Melanocyte of skin (primary cell): Measurements from ENCODE around the genes RMDN3 and SPINT1.

DNA sequence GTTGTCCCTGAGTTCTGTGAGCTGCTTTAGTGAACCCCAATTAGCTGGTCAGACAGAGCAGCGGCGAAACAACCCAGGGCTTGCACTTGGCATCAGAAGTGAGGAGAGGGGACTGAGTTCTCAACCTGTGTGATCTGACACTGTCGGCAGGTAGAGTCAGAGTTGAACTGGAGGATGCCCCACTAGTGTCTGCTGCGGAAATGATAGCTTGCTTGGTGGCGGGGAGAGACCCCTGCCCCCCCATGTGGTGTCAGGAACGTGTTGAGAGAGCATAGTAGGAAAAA is 13.1 kb upstream of the SRP14 start:
- CAGE, long polyA plus RNA, 2 experiments, result no peak in any of the 2 experiments

DNA sequence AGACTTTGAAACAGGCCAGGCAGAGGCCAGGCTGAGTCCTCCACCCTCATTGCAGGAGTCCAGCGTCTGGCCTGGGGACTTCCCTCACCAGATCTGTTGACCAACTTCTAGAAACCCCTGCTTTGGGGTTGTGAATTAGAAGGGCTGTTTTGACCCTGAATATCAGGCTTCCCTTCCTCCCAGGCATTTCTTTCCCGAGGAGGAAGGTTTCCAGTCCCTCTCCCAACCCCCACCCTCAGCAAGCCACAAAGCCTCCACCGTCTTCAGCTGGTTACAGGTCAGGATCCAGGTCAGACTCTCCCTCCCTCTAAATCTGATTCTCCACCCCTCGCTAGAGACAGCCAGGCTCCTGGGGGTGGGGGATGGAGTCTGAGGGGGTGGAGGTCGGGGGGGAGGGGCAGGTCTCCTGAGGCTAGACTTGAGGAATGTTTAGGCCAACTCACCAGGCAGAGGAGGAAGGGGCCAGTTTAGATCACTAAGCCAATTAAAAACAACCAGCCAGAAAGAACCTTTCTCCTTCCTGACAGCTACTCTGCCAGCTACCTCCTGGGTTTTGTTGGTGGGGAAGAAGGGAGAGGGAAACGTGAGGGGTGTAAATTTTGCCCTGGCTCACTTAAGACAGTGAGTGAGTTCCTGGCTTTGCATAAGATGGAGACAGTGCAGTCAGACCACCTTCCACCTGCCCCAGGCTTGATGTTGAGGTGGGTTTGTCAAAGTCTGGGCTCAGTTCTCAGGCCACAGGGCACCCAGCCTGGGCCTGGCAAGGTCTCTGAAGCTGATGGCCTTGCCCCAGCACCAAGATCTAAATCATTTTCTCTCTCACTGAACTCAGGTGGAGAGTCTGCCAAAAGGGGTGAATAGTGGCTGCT is 19.6 kb downstream of the BMF start:
- CAGE, long polyA plus RNA, 2 experiments, result no peak in any of the 2 experiments

DNA sequence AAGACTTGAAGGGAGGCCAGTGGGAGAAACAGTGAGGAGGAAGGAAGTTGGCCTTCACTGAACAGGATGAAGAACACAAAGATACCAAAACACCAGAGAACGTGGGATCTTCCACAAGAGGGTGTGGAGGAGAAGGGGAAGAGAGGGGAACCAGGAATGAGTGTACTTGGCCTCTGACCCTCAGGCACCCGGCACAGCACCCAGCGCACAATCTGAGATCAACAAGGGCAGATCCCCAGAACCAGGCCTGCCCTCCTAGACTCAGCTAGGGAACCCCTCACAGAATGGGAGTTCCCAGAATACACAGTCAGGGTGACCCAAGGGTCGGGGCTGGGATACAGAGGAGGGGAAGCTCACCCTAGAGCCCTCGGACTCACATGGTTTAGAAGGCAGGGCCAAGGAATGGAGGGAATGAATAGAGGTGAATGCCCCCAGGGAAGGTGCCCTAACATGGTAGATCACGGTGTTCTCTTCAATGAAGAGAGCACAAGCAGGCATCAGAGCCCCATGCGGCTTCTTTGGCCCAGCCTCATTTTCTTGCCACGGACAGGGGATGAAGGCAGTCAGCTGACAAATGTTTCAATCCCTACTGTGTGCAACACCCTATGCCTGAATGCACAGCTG is 13.2 kb downstream of the BMF start:
- CAGE, long polyA plus RNA, 2 experiments, result no peak in any of the 2 experiments

GRCh38 chr15:40301473-40302039 is 6.2 kb downstream of the PLCB2 start:
- CAGE, long polyA plus RNA, 2 experiments, result no peak in any of the 2 experiments

- CAGE, long polyA plus RNA, 2 experiments, result no peak in any of the 2 experiments
Observed at GRCh38 chr15:40324064-40325025, 853 bp downstream of the INAFM2 start.

DNA sequence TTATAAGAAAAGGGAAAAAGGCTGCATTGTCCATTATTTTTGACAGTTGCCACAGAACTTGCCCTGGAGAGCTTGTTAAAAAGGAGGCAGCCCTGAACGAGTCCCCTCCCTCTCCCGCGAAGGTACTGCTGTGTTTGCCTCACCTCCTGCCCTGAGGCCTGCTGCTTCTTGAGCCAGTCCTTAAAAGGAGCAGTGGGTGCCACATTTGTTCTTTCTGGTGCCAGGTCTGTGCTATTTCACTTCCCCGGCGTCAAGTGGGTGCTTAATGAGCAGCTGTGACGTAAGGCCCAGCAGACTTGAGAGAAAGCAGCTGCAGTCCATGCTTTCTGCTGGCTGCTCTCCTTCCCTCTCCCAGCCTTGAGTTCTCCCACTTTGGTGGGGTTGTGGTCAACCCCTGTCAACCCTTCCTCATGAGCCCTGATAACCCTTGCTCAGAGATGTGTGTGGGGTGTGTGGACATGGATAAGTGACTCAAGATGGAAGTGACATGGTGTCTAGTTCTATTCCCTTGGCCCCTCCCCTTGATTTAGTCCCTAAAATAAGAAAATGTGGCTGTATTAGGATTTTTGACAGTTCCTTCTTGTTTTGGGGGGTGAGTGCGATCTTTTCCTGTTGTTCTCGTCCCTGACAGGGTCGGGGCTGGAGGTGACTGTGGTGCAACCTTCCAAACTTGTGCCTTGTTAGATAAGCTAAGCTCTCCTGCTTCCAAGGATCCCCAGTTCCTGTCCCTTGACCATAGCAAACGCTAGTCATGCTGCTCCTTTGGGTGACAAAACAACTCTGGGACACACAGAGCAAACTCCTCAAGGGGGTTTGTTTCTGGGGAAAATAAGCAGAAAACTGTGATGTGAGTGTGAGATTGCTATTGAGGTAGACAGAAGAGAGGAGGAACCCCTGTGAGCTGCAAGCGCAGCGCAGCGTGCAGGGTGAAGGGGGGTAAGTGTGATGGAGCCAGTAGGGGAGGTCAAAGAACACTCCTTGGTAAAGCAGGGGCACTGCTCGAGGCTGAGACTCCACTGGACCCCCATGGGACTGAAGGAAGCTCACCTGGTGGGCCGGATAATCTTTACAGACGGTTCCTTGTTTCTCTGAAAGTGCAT is 7.1 kb downstream of the INAFM2 start:
- CAGE, long polyA plus RNA, 2 experiments, result no peak in any of the 2 experiments

DNA sequence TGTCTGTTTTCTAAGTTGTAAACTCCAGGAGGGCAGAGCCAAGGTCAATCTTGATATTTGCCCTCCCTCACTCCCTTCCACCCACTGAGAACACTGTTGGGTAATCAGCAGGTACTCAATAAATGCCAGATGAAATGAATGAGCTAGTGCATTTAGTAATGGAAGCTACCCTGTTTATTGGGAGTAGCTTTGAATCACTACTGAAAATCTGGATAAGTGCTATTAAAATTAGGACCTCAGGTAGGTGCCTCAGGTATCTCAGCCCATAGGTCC is 311 bp upstream of the KNSTRN start:
- CAGE, long polyA plus RNA, 2 experiments, result no peak in any of the 2 experiments

DNA sequence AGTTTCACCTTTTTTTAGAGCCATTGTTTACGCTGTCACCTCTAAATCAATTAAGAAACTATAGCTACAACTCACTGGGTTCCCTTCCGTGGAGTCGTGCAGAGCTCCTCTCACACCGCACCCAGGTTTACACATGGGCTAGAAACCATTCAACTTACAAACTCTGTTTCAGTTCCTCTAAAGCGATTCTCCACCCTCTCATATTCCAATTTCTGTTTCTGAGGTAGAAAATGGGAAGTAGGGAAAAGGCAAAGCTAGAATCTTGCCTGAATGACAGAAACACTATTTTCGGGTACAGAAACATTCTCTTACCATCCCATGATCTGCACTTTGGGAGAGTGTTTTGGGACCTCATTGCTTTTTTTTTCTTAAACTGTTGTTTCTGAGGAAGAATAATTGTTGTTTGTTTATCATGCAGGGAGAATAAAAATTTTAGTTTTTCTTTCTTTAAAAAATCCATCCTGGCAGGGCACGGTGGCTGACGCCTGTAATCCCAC is 14.2 kb downstream of the CCDC32 start:
- CAGE, long polyA plus RNA, 2 experiments, result no peak in any of the 2 experiments

- CAGE, long polyA plus RNA, 2 experiments, result no peak in any of the 2 experiments
Observed at GRCh38 chr15:40755030-40755937, at the start of gene RMDN3. TSS of gene RMDN3 (minus strand) at chr15:40755254.

DNA sequence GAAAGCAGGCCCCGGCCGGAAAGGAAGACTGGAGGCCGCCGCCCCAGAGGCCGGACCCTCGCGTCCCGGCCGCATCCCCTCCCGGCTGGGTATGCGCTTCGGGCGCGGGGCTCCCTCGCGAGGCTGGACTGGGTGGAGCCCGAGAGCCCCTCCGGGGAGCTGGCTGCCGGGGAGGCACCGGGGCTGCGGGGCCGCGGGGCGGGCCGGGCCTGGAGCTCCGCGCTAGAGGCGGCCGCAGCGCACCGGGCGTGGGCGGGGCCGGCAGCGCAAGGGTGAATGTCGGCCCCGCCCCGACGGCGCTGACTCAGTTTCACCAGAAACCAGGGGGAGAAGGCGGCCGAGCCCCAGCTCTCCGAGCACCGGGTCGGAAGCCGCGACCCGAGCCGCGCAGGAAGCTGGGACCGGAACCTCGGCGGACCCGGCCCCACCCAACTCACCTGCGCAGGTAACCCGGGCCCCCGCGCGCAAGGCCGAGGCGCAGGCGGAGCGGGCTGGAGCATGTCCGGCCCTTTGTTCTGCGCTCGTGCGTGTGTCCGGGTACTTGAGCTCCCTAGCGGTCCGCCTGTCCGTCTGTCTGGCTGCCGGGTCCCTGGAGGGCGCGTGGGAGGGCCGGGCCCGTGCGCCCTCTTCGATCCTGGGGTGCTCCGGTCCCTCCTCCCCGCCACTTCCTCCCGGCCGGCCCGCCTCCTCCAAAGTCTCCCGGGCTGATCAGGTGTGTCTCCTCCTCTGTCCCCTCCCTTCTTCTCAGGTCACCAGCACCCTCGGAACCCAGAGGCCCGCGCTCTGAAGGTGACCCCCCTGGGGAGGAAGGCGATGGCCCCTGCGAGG is at the start of gene SPINT1:
Gene SPINT1, plus strand, starts transcription at position 307 of the 828 bp plus-strand sequence.
- CAGE, long polyA plus RNA, 2 experiments, result no peak in any of the 2 experiments

DNA sequence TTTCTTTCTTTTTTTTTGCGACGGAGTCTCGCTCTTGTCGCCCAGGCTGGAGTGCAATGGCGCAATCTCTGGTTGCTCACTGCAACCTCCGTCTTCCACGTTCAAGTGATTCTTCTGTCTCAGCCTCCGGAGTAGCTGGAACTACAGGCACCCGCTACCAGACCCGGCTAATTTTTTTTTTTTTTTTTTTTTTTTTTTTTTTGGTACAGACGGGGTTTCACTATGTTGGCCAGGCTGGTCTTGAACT is 1.2 kb downstream of the SPINT1 start:
- CAGE, long polyA plus RNA, 2 experiments, result no peak in any of the 2 experiments

DNA sequence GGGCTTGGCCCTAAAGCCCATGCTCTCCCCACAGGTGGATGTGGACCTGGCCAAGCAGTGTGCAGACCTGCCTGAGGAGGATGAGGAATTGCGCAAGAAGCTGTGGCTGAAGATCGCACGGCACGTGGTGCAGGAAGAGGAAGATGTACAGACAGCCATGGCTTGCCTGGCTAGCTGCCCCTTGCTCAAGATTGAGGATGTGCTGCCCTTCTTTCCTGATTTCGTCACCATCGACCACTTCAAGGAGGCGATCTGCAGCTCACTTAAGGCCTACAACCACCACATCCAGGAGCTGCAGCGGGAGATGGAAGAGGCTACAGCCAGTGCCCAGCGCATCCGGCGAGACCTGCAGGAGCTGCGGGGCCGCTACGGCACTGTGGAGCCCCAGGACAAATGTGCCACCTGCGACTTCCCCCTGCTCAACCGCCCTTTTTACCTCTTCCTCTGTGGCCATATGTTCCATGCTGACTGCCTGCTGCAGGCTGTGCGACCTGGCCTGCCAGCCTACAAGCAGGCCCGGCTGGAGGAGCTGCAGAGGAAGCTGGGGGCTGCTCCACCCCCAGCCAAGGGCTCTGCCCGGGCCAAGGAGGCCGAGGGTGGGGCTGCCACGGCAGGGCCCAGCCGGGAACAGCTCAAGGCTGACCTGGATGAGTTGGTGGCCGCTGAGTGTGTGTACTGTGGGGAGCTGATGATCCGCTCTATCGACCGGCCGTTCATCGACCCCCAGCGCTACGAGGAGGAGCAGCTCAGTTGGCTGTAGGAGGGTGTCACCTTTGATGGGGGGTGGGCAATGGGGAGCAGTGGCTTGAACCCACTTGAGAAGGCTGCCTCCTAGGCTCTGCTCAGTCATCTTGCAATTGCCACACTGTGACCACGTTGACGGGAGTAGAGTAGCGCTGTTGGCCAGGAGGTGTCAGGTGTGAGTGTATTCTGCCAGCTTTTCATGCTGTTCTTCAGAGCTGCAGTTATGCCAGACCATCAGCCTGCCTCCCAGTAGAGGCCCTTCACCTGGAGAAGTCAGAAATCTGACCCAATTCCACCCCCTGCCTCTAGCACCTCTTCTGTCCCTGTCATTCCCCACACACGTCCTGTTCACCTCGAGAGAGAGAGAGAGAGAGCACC is 8.7 kb downstream of the VPS18 start:
- CAGE, long polyA plus RNA, 2 experiments, result no peak in any of the 2 experiments

- CAGE, long polyA plus RNA, 2 experiments, result no peak in any of the 2 experiments
Observed at GRCh38 chr15:40906278-40906949, 12.2 kb downstream of the VPS18 start.

GRCh38 chr15:40910779-40911444 is 16.7 kb downstream of the VPS18 start:
- CAGE, long polyA plus RNA, 2 experiments, result no peak in any of the 2 experiments

- CAGE, long polyA plus RNA, 2 experiments, result no peak in any of the 2 experiments
Observed at GRCh38 chr15:41263779-41264831, 33.0 kb downstream of the CHP1 start.

DNA sequence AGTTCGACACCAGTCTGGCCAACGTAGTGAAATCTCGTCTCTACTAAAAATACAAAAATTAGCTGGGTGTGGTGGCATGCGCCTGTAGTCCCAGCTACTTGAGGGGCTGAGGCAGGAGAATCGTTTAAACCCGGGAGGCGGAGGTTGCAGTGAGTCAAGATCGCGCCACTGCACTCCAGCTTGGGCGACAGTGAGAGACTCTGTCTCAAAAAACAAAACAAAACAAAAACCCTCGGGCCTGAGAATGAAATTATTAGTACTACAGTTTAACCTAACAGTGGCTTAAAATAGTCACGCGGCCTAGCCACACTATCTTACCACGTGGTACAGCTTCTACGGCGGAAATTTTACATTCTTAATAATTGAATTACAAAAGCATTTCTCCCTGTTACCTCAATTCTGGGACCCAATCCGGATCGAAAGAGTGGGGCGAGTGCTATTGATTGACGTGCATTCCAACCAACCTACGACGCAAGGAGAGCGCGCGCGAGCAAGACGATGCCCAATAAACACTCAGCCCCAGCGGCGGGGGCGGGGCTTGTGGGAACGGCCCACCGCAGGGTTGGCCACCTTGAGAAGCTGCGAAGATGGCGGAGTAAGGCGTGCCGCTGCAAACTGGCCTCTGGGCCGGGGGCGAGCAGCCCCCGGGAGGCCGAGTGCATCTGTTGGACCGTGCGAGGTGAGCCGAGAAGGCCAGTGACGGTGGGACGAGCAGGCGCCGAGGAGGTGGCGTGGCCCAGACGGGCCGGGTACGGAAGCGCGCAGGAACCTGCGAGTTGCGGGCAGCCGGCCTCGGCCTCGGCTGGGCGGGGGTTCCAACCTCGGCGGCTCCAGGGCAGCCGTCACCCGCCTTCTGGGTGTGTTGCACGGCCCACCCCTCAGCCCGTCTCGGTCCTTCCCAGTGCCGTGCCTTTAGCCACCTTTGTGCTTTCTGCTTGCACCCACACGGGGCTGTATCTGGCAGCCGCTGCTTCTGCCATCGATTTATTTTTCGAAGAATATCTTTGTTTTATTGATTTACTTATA is 48.6 kb downstream of the OIP5 start:
- CAGE, long polyA plus RNA, 2 experiments, result no peak in any of the 2 experiments

DNA sequence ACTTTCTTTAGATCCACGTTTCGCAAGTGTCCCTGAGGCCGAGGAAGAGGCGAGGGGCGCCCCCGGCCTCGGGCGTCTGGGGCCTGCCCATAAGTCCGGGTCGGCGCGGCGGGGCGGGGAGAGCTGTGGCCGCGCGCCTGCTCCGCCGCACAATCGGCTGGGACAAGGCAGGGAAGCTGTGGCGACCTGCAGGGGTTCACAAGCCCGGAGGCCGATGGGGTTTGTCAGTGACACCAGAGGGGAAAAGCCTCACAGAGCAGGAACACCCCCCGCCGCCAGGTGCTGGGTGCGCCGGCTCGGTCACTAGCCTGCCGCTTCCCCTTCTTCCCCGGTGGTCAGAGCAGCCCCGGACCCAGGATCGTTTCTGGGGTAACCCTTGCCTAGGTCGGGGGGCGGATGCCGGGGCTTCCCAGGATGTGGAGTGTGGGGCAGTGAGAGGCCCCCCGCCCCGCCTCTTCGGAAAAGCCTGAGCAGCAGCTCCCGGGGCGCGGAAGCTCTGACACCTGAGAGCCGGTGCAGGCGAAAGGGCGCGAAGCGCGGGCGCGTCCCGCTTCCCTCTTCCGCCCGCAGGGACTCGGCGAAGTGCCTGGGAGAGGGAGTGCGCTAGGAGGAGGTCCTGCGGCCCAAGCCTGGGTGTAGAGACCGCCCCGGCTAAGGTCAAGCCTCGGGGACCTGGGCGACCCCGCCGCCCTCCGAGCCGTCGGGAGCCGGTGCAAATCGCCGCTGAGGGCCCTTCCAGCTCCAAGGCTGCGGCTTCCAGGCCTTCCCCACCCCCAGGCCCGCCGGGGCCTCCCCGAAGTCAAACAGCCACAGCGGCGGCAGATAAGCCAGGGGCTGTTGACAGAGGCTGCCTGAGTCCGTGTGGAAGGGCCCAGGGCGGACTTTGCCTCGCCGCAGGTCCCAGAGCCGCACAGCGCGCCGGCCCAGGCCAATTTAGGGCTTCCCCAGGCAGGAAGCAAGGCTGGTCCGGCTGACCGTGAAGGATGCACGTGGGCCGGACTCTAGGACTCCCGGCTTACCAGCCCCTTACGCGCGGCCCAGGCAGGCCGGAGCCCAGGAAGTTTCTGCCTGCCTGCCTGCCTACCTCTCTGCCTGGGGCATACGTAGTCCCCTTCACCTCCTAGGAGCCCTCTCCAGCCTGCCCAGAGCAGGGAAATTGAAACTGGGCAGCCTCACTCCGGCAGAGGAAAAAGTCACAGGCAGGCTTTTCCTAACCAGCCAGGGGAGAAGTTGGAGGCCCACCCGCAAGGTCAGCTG is 2.0 kb downstream of the ITPKA start:
- CAGE, long polyA plus RNA, 2 experiments, result no peak in any of the 2 experiments

DNA sequence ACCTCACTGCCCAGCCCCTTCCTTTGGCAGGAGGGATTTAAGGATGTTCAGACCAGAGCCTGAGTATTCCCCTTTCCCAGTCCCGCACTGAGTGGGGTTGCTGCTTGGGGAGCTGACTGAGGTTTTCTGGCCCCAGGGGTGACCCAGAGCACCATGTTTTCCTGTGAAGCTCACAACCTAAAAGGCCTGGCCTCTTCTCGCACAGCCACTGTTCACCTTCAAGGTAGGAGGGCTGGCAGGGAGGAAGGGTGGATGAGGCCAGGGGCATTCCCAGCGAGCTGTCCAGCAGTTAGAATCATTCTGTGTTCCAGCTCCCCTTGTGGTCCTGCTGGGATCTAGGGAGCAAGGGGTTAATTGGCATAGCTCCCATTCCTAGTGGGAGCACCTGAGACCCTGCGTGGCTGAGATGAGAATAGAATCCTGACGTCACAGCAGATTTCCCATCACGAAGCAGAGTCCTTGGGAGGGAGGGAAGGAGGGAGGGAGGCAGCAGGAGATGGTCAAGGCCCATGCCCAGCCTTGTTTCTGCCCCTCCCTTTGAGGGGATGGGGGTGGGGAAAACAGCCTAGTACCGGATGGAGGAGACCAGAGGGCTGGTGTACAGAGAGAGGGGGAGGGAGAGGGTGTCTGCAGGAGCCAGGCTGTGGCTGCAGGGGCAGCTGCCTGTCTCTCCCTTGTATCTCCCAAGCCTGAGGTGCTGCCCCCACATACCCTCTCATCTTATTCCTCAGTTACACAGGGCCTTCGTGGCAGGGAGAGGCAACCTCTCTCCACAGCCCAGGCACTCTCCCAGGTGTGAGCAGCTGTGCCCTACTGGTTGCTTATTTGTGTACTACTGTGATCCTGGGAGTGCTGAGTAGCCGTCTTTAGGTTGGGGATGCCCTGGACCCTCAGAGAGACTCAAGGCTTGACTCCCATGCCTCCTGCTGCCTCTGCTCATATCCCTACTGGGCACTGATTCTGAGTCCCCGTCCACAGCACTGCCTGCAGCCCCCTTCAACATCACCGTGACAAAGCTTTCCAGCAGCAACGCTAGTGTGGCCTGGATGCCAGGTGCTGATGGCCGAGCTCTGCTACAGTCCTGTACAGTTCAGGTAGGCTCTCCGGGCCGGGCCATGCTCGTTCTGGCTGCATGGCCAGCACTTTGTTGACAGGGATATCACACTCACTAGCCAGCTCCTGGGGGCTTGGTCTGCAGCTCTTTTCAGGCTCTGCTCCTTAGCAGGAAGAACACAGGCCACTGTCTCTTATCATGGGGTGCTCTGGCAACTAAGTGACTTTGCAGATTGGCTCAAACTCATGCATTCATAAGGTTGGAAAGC is 5.5 kb downstream of the TYRO3 start:
- CAGE, long polyA plus RNA, 2 experiments, result no peak in any of the 2 experiments

GRCh38 chr15:41862710-41863379 is 24.2 kb downstream of the PLA2G4B start:
- CAGE, long polyA plus RNA, 2 experiments, result no peak in any of the 2 experiments

- CAGE, long polyA plus RNA, 2 experiments, result no peak in any of the 2 experiments
Observed at GRCh38 chr15:41898989-41899957, 5.4 kb upstream of the SPTBN5 start.